IMR-90 (cell line): ENCODE data around the genes SPRED3, EIF3K and LGALS7.

- RRBS = no CpG with 5 or more reads among the region's 29 CpGs
CAGE:
- cytosol, long polyA plus RNA = no peak
- long polyA plus RNA = no peak
- nucleus, long polyA plus RNA = no peak
These were observed 40.3 kb downstream of the DPF1 start for GRCh38 chr19:38183554-38184291.

DNA sequence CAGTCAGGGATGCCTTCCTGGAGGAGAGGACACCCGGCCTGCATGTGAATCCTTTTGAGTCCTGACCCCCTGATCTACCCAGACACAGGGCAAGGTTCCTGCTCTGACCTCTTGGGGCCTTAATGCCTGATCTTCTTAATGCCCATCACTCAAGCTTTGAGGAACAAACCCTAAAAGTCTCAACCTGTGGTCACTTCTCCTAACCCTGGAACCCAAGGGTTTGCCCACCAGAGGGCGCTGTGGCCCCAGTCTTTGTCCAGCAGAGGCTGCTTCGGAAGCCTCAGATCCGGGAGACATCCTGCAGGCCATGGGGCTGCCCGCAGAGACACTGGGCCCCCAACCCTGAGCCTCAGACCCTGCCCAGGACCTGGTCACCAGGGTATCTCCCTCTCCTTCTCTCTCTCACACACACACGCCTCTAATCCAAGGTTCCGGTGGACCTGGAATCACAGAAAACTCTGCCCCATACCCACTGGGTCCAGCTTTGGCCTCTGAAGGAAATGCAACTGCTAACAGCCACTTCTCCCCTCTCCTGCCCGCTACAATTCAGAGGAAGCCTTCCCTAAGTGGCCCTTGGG is 9.8 kb upstream of the DPF1 start:
- RRBS = no CpG with 5 or more reads among the region's 8 CpGs
CAGE:
- cytosol, long polyA plus RNA = no peak
- long polyA plus RNA = no peak
- nucleus, long polyA plus RNA = no peak

- RRBS = 41% methylated on average over 6 of the region's 27 CpGs
CAGE:
- cytosol, long polyA plus RNA = no peak
- long polyA plus RNA = no peak
- nucleus, long polyA plus RNA = no peak
These were observed 741 bp downstream of the PPP1R14A start for GRCh38 chr19:38255186-38256080.

DNA sequence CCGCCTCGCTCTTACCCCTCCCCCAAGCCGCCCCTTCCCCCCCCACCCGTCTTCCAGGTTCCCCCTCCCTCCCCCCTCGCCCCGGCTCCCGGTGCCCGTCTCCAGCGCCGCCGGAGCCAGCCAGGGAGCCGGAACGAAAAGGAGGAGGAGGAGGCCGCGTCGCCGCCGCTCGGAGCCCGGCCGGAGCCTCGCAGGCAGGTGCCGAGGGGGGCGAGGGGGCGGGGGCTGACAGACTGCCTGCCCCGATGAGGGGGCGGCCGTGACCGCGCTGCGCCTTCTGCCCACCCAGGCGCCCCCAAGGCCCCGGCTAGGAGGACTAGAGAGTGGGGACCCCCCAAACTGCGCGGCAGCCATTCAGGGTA is at the start of gene SPRED3:
SPRED3 (plus strand) TSS at position 84 of the 362 bp plus-strand sequence.
- RRBS = 2% methylated on average over 9 of the region's 35 CpGs
CAGE:
- cytosol, long polyA plus RNA = no peak
- long polyA plus RNA = no peak
- nucleus, long polyA plus RNA = no peak

DNA sequence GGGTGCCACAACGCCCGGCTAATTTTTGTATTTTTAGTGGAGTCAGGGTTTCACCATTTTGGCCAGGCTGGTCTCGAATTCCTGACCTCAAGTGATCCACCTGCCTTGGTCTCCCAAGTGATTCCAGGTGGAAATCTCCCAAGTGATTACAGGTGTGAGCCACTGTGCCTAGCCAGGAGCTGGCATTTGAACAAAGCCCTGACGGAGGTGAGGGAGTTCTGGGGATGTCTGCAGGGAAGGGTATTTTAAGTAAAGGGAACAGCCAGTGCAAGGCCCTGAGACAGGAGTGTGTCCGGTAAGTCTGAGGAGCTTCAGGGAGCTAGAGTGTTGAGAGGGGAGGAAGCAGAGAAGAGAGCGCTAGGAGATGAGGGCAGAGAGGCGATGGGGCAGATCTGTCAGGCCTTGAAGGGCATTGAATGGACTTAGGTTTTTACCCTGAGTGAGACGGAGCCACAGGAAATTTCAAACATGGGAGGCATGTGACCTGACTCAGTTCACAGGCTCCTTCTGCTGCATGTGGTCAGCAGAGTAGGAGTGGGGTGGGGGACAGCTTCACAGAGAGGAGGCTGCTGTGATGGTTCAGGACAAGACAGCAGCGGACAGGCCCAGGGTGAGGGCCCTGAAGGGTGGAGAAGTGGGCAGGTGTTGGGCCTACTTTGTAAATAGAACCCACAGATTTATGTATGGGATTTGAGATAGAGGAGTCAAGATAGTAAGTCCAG is 2.6 kb upstream of the FAM98C start:
- RRBS = no CpG with 5 or more reads among the region's 9 CpGs
CAGE:
- cytosol, long polyA plus RNA = no peak
- long polyA plus RNA = no peak
- nucleus, long polyA plus RNA = no peak

DNA sequence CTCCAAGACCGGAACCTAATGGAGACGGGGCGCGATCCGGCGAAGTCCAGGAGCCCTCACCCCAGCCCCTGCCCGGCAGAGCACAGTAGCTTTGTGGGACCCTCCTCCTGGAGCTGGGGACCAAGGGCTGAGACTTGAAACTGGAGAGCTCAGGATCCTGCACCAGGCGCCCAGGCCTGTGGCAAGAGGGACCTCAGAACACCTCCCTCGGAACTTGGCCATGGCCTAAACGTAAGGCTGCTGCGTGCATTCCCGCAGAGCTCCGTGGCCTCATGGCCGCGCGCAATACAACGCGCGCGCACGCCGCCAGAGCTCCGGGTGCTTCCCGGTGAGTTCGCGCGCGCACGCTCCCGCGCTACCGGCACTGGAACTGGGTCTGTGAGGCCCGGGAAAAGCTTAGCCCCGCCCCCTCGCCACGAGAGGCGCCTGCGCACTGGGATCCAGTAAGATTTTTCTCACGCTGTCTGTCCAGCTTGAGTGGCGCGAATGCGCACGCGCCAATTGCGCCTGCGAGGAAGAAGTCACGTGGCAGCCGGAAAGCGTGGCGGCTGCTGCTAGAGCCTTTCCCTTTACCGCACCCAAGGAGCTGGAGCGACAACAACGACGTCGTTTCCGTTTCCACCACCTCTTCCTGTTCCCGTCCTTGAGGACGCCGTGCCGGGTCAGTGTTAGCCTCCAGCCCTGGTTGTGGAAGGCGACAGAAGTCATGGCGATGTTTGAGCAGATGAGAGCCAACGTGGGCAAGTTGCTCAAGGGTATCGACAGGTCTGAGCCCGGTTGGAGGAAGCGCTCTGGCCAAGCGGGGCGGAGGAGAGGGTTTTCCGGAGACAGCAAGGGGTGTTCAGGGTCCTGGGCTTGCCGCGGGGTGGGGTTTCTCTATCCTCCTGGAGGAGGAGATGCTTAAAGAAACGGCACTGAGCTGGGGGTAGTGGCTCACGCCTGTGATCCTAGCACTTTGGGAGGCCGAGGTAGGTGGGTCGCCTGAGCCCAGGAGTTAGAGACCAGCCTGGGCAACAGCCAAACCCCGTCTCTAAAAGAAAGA is at the start of gene EIF3K:
EIF3K (plus strand) TSS at position 626 of the 1,042 bp plus-strand sequence.
- RRBS = 4% methylated on average over 8 of the region's 76 CpGs
CAGE:
- cytosol, long polyA plus RNA = start-site peak on the plus strand centred at position 631 of the sequence, 84 bp wide, 2,150 and 3,712 reads in 2 replicates
- long polyA plus RNA = start-site peak on the plus strand centred at position 622 of the sequence, 100 bp wide, 2,319 and 3,163 reads in 2 replicates
- nucleus, long polyA plus RNA = start-site peak on the plus strand centred at position 643 of the sequence, 46 bp wide, 226 and 175 reads in 2 replicates

- RRBS = no CpG with 5 or more reads among the region's 6 CpGs
CAGE:
- cytosol, long polyA plus RNA = no peak
- long polyA plus RNA = no peak
- nucleus, long polyA plus RNA = no peak
These were observed 9.0 kb downstream of the ACTN4 start for GRCh38 chr19:38656264-38657068.

GRCh38 chr19:38667047-38668231 is 20.0 kb downstream of the ACTN4 start:
- RRBS = no CpG with 5 or more reads among the region's 17 CpGs
CAGE:
- cytosol, long polyA plus RNA = no peak
- long polyA plus RNA = no peak
- nucleus, long polyA plus RNA = no peak

GRCh38 chr19:38675692-38676047 is 28.2 kb downstream of the ACTN4 start:
- RRBS = no CpG with 5 or more reads among the region's 4 CpGs
CAGE:
- cytosol, long polyA plus RNA = no peak
- long polyA plus RNA = no peak
- nucleus, long polyA plus RNA = no peak

DNA sequence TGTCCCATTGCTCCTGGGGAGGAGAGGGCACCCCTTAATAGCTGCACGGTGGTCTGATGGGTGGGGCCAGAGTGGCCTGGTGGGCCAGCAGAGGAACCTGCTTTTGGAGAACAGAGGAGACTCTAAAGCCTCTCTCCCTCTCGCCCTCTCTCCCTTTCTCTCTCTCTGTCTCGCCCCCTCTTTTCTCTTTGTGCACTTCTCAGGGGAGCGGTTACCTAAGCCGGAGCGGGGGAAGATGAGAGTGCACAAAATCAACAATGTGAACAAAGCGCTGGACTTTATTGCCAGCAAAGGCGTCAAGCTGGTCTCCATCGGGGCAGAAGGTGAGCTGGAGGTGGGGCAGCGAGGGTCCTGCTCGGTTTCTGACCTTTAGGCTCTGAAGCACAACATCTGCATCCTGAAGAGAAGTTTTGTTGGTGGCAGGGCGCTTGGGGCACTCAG is 43.5 kb downstream of the CAPN12 start:
- RRBS = no CpG with 5 or more reads among the region's 12 CpGs
CAGE:
- cytosol, long polyA plus RNA = no peak
- long polyA plus RNA = no peak
- nucleus, long polyA plus RNA = no peak

DNA sequence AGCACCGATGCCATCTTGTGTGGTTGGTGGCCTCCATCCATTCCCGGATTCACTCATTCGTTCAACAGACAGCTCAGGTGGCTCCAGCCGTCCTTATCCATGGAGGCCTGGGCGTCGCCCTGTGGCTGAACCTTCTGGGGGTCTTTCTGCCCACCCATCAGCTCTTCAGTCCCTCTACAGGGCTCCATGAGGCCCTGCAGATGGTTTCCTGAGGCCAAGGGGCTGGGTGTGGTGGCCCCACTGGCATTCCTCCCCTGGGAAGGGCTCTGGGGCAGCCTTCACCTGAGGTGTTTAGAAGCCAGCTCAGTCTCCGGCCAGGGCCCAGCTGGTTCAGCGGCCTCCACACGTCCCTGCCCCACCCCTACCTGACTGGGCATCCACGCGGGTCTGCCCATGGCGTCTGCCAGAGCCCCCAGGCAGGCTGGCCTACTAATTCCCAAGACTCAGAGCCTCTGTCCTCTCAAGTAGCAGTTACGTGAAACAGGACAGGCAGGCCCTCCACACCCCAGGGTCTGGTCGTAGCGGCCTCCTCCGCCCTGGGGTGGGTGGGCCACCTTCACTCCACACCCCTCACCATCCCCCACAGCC is 24.6 kb downstream of the CAPN12 start:
- RRBS = 95% methylated on average over 1 of the region's 16 CpGs
CAGE:
- cytosol, long polyA plus RNA = no peak
- long polyA plus RNA = no peak
- nucleus, long polyA plus RNA = no peak

GRCh38 chr19:38730743-38730995 is 13.6 kb downstream of the CAPN12 start:
- RRBS = no CpG with 5 or more reads among the region's 3 CpGs
CAGE:
- cytosol, long polyA plus RNA = no peak
- long polyA plus RNA = no peak
- nucleus, long polyA plus RNA = no peak

DNA sequence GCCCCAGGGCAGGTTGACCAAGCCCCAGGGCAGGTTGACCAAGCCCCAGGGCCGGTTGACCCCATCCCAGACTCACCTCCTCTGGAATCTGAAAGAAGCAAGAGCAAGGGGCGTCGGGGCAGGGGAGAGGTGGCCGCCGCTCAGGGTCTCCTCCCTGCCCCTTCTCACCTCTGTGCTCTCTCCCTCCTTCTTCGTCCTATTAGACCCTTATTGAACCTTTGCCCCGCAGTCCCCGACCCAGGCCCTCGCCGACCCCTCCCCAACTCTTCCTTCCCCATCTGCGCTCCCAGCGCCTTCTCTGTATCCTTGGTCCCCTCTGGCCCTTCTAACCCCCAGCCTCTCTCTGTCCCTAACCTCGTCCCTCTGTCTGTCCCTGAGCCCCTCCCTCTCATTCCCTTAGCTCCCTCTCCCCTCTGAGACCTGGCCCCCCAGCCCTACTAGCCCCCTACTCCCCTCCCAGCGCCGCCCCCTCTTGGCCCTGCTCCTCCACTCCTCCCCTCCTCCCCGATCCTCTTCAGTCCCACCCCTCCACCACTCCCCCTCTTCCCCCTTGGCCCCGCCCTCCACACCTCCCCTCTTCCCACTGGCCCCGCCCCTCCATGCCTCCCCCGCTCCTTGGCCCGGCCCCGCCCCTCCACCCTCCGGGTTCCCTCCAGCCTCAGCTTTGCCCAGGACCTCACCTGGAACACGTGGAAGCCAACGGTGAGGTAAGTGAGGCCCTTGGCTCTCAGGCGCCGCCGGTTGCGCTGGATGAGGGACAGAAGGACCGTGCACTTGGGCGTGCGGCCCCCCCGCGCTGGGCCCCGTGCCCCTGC is 7.6 kb downstream of the CAPN12 start:
- RRBS = 22% methylated on average over 5 of the region's 34 CpGs
CAGE:
- cytosol, long polyA plus RNA = no peak
- long polyA plus RNA = no peak
- nucleus, long polyA plus RNA = no peak

- RRBS = 47% methylated on average over 4 of the region's 21 CpGs
CAGE:
- cytosol, long polyA plus RNA = no peak
- long polyA plus RNA = no peak
- nucleus, long polyA plus RNA = no peak
These were observed 289 bp downstream of the CAPN12 start for GRCh38 chr19:38743921-38744449.

DNA sequence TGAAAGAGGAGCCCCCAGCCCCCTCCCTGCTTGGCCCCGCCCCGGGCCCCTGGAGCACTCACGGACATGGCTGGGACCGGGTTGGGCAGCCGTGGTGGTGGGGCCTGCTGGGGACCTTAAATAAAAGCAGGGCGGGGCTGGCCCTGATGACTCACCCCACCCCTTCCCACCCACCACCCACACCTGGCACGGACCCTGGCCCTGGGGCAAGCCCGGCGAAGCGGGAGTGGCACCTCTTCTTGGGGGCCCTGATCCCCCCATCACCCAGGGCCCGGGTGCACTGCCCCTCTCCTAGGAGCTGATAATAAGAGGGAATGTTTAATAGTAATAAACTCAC is at the start of gene LGALS7:
LGALS7 (minus strand) TSS at position 93 of the 337 bp plus-strand sequence.
- RRBS = 93% methylated on average over 3 of the region's 11 CpGs
CAGE:
- cytosol, long polyA plus RNA = no peak
- long polyA plus RNA = no peak
- nucleus, long polyA plus RNA = no peak

- RRBS = no CpG with 5 or more reads among the region's 3 CpGs
CAGE:
- cytosol, long polyA plus RNA = no peak
- long polyA plus RNA = no peak
- nucleus, long polyA plus RNA = no peak
These were observed 10.4 kb downstream of the LGALS7B start for GRCh38 chr19:38799414-38799833.

GRCh38 chr19:38801265-38801645 is 11.5 kb downstream of the LGALS4 start:
- RRBS = no CpG with 5 or more reads among the region's 2 CpGs
CAGE:
- cytosol, long polyA plus RNA = no peak
- long polyA plus RNA = no peak
- nucleus, long polyA plus RNA = no peak

GRCh38 chr19:38815252-38816117 is 2.7 kb upstream of the LGALS4 start:
- RRBS = no CpG with 5 or more reads among the region's 30 CpGs
CAGE:
- cytosol, long polyA plus RNA = no peak
- long polyA plus RNA = no peak
- nucleus, long polyA plus RNA = no peak

GRCh38 chr19:38832948-38833205 is 1.3 kb upstream of the ECH1 start:
- RRBS = no CpG with 5 or more reads among the region's 12 CpGs
CAGE:
- cytosol, long polyA plus RNA = no peak
- long polyA plus RNA = no peak
- nucleus, long polyA plus RNA = no peak

- RRBS = no CpG with 5 or more reads among the region's 16 CpGs
CAGE:
- cytosol, long polyA plus RNA = no peak
- long polyA plus RNA = no peak
- nucleus, long polyA plus RNA = no peak
These were observed 20.1 kb downstream of the PAK4 start for GRCh38 chr19:39145507-39146184.